Neural crest cell (in vitro differentiated cells): Measurements from ENCODE around the genes GABRQ, PNMA6F, PNMA6E, PNCK, SRPK3 and L1CAM.

GRCh38 chrX:152637565-152638335 is at the start of gene GABRQ:
GABRQ (plus strand) TSS chrX:152637895.
- PRO-cap: bidirectional peak, plus-strand start at chrX:152637895, minus-strand start at chrX:152637646

- PRO-cap: no peak
Measured at GRCh38 chrX:152932468-152932982, 34.7 kb downstream of the ZNF185 start.

- PRO-cap: bidirectional peak, plus-strand start at chrX:153245675, minus-strand start at chrX:153245355
Measured at GRCh38 chrX:153245519-153245975, 20.4 kb upstream of the PWWP4 start.

DNA sequence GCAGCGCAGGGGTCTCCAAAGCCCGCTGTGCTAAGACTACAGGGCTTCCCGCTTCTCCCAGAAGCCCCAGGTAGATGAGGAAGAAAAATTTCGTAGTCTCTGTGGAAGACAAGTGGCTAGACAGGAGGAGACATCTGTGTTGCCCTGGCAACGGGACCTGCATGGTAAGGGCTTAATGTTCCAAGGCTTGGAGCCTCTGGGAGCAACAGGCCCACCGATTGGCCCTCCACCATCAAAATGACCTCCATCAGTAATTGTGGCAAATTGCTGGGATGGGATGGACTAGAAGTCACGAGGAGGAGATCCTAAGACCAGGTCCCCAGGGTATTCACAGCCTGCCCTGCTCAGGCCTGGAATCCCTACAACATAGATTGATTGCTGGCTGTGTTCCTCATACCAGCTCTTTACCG is at the start of gene PNMA6F:
Gene PNMA6F (minus strand): TSS at position 79 of the 410 bp plus-strand sequence.
- PRO-cap: no peak

DNA sequence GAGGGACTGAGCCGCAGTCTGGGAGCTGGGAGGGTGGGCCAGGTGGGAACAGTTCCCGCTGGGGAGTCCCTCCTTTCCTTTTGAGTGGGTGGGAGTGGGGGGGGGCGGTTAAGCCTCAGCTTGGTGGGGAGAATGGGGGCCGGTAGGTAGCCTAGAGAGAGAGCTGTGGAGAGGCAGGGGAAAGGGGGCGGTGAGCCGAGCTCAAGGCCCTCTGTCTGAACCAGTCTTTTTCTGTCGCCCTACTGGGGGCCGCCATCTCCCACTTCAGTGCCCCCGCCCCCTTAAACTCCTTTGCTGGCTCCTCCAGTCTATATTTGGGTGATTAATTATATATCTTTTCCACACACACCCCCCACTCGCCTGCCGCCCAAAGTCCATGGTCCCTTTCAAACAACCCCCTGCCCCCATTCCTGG is 830 bp downstream of the ZNF275 start:
- PRO-cap: no peak

- PRO-cap: no peak
Measured at GRCh38 chrX:153372901-153373385, 28.2 kb downstream of the PNMA6E start.

- PRO-cap: no peak
Measured at GRCh38 chrX:153401222-153401659, at the start of gene PNMA6E. PNMA6E (minus strand) TSS chrX:153401350.

DNA sequence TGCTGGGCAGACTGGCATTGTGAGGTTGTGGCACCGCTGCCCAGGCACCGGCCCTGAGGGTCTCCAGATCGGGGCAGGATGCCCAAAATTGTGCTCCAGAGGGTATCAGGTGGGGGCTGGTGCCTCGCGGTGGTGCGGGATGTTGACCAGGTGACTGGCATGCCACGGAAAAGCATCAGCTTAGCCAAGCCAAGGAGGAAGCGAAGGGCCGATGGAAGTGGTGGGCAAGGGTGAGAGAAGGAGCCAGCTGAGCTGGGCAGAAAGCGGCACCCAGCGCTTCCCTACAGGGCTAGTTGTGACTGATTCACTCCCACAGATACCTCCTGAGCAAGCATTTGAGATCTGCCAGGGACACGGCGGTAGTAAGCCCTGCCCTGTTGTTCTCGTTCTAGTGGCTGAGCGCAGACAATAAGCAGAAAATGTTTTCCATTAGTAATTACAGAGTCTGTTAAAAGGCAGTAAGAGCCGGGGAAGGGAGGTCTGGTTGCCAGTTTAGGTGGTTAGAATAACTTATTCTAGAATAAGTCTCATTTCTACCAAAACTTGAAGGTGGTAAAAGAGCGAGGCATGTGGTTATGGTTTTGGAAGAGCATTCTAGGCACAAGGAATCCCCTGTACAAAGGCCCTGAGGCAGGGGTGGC is 896 bp downstream of the ZFP92 start:
- PRO-cap: no peak

GRCh38 chrX:153487995-153489169 is 6.4 kb upstream of the BGN start:
- PRO-cap: bidirectional peak, plus-strand start at chrX:153488753, minus-strand start at chrX:153488598

GRCh38 chrX:153494018-153494459 is 741 bp upstream of the BGN start:
- PRO-cap: no peak

GRCh38 chrX:153673010-153673413 is 601 bp downstream of the PNCK start:
- PRO-cap: no peak

DNA sequence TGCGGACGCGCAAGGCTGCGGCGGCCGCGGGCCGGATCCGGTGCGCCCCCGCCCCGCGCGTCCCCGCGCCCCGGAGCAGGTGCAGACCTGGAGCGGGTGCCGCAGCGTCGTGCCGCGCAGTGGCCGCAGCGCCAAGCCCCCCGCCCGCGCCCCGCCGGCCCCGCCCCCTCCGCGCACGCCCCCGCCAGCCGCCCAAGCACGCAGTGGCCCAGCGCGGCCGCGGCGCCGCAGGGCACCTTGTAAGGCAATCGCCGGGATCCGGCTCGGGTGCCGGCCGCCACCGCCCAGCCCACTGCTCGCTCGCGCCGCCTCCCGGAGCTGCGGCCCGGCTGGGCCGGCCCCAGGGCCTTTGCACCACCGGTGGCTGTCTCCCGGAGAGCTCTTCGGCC is at the start of gene PNCK:
Gene PNCK (minus strand): TSS at position 121 of the 389 bp plus-strand sequence.
- PRO-cap: bidirectional peak, plus-strand start at position 247 of the sequence, minus-strand start at position 111 of the sequence

GRCh38 chrX:153706519-153707307 is 17.5 kb downstream of the BCAP31 start:
- PRO-cap: no peak

- PRO-cap: no peak
Measured at GRCh38 chrX:153724002-153724272, 250 bp downstream of the BCAP31 start.

- PRO-cap: no peak
Measured at GRCh38 chrX:153730999-153731607, 6.4 kb downstream of the ABCD1 start.

GRCh38 chrX:153766103-153766826 is 2.2 kb downstream of the PLXNB3 start:
- PRO-cap: bidirectional peak, plus-strand start at chrX:153766607, minus-strand start at chrX:153766404

DNA sequence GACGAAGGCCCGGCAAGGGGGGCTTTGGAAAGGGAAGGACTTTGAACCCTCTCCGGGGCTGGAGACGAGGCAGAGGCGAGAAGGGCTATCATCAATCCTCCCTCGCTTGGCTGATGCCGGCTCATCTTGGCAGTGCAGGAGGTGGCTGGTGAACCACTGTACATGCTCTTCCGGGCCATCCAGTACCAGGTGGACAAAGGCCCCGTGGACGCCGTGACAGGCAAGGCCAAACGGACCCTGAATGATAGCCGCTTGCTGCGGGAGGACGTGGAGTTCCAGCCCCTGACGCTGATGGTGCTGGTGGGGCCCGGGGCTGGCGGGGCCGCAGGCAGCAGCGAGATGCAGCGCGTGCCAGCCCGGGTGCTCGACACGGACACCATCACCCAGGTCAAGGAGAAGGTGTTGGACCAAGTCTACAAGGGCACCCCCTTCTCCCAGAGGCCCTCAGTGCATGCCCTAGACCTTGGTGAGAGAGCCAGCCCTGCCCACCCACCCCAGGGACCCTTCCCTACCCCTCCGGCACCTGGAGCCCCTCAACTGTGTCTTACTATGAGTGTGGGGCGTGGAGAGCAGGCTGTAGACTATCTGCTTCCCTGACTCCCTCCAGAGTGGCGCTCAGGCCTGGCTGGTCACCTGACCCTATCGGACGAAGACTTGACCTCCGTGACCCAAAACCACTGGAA is 5.0 kb upstream of the SRPK3 start:
- PRO-cap: no peak

- PRO-cap: no peak
Measured at GRCh38 chrX:153780574-153781188, at the start of gene SRPK3. SRPK3 (plus strand) TSS chrX:153781041.

DNA sequence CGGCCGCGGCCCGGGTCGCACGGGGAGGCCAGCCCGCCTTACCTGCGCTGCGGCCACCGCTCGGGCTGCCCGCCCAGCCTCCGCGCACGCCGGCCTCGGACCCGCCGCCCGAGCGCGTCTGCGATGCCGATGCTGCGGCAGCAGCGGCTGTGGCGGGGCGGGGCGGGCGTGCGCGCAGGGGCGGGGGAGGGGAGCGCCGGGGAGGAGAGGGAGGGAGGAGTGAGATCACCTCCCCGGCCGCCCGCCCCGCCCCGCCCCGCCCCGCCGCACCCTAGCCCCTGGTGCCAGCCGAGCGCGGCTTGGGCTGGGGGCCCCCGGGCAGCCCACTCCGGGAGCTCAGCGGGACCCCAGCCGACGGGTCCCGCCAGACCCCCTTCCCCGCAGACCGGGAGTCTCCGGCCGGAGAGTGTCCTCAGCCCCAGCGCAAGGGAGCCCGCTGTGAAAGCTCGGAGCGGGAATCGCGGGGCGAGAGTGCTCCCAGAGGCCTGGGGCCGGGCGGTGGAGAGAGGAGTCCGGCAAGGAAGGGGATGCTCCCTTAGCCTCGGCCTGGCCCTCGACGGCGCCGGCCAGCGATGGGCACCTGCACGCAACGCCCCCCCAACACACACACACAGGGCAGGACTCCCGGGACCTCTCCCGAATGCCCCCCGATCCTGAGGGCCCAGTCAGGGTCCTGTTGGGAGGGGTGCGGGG is at the start of gene L1CAM:
Gene L1CAM (minus strand): TSS at position 151 of the 693 bp plus-strand sequence.
- PRO-cap: bidirectional peak, plus-strand start at position 326 of the sequence, minus-strand start at position 120 of the sequence; bidirectional peak, plus-strand start at position 480 of the sequence, minus-strand start at position 500 of the sequence

DNA sequence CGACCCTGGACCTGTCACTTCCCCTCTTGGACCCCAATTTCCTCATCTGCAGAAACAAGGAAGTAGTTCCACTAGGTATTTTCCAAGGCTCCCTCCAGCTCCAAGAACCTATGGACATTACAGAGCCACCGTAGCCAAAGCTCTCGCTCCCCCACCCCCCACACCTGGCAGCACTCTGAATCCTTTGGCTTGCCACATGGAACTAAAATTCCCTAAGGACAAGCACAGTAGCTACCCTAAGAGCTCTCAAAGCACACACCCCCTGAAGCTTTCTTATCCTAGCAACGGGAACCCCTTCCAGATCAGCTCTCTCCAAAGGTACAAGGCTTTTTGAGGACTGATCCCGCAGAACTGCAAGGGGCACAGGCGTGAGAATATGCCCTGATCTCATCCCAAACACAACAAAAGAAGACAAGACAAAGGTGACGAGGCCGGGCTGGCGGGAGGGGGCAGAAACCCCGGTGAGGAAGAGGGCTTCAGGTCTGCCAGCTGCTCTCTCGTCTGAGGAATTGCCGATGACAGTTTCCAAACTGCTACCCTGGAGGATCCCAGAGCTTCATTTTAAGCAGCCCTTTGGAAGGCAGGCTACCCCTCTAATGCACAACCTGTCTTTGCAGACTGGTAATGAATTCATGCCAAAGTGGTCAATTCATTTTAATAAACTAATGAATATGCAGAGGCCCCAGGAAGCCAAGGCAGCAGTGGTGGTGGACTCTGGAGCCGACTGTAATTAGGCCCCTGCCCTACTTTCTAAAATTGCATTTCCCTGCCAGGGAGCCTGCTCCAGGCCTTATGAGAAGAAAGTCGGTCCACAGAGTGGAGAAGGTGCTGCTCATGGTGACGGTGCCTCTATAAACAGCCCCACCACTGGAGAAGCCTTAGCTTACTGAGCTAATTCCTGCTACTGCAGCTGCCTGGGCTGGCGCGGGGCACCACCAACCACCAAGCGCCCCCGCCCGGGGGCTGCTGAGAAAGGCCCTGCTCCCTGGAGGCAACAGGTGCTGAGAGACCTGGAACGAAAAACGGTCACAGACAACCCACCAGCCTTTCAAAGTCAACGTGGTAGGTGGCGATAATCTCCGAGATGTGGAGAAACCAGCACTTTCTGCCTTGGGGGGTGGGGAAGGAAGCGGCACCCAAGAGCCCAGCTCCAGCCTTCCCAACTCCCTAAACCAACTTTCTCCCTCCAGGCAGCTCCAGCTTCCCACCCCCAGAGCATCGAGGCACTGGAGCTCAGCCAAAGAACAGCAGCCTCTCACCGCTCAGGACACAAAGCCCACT is 3.2 kb downstream of the HCFC1 start:
- PRO-cap: no peak